Tibial nerve (tissue), 3 donors: Measurements from ENCODE around the genes RBM33 and LMBR1.

GRCh38 chr7:155381768-155382446, 76.0 kb upstream of the EN2 start:
- PRO-cap, result no peak
- RAMPAGE, long total RNA, 3 experiments, result no peak in any of the 3 experiments

DNA sequence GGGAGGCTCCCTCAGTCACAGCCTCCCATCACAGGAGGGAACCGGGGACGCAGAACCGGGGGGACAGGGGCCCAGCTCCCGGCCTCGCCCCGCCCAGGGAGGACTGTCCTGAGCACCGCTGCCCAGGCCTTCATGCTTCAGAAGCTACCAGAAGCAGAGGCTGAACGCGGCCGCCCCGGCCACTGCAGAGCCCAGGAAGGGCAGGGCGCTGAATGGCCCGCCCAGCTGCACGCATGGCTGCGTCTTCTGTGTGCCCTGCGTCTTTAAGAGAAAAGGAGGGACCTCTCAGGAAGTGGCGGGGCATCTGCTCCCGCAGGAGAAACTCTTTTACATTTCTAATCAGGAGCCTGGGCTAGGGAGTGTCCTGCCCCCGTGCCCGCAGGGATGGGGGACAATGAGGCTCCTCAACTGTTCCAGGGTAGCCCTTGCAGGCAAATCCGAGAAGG, 32.4 kb downstream of the EN2 start:
- PRO-cap, result no peak
- RAMPAGE, long total RNA, 3 experiments, result no peak in any of the 3 experiments

DNA sequence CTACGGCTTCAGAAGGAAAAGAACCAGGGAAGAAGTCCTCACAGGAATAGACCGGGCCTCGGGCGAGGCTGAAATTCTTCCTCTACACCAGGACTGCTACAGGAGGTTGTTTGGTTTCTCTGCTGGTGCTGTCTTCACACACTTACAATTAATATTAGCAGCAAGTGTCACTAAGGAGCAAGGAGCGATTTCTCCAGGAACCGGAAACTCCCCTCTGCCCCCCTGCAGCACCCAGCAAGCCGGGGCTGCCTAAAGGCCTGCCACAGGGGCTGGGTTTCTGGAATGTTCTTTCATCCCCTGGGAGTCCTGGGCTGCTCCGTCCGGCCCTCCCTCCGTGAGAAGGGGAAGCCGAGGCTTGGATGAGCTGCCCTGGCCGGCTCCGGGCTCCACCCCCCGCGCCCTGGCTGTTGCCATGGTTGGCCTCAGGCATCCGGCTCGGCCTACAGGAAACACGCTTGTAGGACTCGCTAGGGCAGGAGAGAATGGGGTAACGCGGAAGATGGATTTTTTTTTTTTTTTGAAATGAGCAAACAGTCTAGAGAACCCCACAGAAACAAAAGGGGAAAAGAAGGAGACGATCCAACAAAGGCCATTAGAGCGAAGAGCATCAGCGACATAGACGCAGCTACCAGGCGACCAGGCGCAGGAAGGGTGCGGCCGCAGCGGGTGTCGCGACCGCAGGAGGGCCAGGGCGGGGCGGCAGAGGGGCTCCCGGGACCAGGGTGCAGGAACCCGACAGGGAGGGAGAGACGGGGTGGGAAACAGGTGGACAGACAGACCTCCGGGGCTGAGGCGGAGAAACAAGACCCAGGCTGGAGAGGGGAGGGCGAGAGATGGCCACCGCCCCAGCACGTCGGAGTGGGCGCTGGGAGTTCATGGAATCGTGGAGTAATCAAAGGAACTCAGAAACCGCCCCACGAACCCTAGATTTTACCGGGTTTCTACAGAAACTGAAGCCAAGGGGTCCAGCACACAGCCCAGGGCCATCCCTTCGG, 33.1 kb downstream of the EN2 start:
- PRO-cap, result no peak
- RAMPAGE, long total RNA, 3 experiments, result no peak in any of the 3 experiments

DNA sequence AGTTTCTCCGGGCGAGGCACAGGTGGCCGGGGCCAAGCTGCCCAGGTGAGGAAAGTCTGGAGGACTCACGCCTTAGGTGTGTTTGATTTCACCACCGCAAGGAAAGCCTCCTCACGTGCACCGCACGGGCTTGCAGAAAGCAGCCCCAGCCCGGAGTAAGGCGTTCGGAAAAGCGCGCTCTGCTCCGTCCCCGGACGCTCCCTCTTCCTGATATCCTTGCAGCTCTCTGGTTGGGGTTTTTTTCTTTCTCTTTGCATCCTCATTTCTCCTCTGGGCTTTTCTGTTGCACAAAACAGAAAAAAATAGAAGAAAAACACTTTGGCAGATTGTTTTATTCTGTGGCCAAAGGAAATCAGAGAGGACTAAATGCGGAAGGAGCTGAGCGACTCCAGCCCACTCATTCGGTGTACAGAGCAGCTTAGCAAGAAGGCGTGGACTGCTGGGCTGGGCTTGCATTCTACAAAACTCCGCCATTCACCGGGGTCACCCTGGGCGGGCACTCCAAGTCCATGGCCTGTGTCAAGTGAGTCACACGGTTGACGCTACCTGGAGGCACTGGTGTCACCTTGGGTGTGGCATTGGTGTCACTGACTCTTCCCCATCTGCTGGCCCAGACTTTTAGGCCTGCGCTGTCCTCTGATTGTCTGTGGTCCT, 30.3 kb upstream of the CNPY1 start:
- PRO-cap, result no peak
- RAMPAGE, long total RNA, 3 experiments, result no peak in any of the 3 experiments

GRCh38 chr7:155643864-155644981, at the start of gene RBM33:
TSS of gene RBM33 (plus strand) at chr7:155644661.
- PRO-cap, result bidirectional peak, plus-strand start at chr7:155644708, minus-strand start at chr7:155644386
- RAMPAGE, long total RNA, 3 experiments, result start-site peak on the plus strand in 3 of 3 experiments, at chr7:155644646-155644836 at its widest, 66 to 1,171 reads per replicate; start-site peak on the minus strand in 3 of 3 experiments, at chr7:155644393-155644406 at its widest, 17 to 49 reads per replicate

DNA sequence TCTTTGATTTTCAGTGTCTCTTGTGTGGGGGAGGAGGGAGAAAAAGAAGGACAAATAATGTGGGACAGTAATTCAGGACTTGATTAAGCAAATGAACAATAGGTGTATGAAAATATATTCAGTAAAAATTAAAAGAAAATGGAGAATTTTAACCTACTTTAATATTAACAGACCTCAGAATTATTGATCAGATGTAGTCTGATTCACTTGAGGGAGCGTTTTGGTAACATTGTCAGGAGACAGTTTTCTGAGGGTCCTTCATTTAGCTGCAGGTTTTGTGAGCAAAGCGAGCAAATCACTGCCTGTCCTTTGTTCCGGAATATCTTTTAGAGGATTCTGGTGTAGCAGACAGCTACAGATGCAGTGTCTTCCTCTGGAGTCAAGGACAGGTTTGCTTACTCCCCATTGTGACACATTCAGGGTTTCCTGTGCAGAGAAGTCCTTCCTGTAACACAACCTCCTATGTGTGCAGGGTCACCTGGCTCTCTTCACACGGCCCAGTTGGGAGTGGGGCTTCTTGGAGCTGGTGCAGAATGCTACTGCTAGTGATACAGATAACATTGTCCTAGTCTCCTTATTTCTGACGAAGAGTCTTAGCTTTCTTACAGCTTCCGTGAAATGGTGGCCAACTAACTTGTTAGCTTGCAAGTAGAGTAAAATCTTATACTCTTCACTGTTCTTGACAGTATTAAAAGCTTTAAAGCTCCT, 47.8 kb downstream of the RBM33 start:
- PRO-cap, result no peak
- RAMPAGE, long total RNA, 3 experiments, result no peak in any of the 3 experiments

DNA sequence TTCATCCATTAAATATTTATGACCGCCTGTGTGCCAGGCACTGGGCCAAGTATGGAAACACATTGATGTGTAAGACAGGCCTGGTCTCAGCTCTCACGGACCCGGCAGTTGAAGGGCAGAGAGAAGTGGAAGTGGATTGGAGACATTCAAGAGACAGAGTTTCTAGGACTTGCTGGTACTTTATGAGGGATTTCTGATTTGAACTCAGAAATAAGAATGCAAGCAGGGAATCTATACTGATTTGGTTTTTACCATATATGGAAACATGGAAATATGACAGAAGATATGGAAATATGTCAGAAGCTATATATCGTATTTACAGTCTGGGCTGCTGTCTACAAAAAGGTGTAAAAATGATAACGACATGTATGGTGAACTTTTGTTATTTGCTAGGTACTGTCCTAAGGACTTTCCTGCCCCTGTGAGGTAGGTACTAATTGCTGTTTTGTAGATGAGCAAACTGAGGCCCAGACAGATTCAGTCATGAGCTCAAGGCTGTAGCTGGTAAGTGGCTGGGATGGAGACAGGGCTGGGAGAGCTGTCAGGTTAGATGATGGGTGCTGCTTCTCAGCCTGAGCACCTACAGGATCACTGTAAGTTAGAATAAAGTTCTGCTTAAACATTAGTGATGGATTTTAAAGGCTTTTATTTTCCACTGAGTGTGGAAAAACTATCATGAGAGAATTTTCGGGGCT, 82.0 kb downstream of the SHH start:
- PRO-cap, result no peak
- RAMPAGE, long total RNA, 3 experiments, result start-site peak on the plus strand in 1 of 3 experiments, centred at position 409 of the sequence, 7 reads per replicate

GRCh38 chr7:155917131-155917764, 105.0 kb upstream of the SHH start:
- PRO-cap, result no peak
- RAMPAGE, long total RNA, 3 experiments, result no peak in any of the 3 experiments

DNA sequence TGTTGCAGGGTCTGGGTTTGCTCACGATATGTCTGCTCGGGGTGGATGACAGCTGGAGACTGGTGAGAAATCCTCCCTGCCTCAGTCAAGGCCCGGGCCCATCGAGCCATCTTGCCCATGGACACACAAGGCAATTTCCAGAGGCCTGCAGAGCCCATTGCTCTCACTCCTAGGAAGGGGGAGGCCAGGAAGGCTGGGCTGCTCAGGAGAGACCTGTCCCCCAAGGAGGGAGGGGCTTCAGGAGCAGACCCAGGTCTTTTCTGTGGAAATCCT, 391.7 kb upstream of the SHH start:
- PRO-cap, result no peak
- RAMPAGE, long total RNA, 3 experiments, result no peak in any of the 3 experiments

DNA sequence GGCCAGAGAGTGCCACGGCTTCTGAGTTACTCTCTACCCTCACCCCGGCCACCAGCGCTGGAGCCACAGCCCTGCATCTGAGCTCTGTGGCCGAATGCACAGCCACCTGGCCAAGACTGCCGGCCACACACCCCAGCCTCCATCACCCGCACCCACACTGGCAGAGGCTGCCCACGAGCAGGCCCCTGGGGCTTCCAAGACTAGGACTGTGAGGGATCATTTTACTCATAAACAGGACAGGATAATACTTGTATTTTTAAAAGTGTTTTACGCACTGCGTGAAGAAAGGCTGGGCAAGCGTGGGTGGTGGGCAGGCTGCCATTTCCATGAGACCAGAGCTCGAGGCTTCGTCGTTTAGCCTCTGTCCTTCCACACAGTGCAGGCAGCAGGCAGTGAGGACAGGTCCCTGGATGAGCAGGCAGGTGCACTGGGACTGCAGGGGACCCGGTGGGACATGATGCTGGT, 35.6 kb upstream of the RNF32 start:
- PRO-cap, result no peak
- RAMPAGE, long total RNA, 3 experiments, result no peak in any of the 3 experiments

DNA sequence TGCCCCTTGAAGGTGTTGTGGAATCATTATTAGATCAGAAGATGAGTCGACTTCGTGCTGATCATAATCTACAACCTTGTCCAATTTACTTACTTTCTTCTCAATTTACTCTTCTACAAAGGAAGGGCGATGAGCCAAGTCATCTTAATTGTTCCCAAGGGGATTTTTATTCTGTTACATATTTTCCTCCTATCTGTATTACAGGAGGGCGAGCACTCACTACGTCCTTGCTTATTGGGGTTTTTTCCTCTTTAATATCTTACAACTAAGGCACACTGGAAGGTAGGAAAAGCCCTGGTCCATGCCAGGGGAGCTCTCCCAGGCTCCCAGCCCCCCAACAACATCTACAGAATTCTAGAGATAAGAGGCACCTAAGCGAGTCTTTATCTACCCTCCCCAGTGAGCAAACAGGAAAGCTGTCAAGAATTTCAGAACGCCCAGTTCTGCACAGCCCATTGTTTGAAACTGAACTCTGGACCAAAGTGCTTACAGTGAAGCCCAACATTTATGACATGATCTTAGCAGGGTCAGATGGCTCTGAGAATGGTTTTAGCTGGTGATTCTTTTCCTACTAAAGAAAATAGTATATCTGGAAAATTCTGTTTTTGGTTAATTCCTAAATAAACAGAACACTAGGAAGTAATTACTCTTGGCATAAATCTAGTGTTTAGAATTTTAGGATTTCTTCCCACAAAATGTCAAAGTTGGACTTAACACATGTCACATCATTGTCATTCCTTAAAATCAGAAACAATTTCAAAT, 31.6 kb upstream of the RNF32 start:
- PRO-cap, result no peak
- RAMPAGE, long total RNA, 3 experiments, result no peak in any of the 3 experiments

- PRO-cap, result no peak
- RAMPAGE, long total RNA, 3 experiments, result no peak in any of the 3 experiments
Observed at GRCh38 chr7:156617321-156617726, 23.2 kb upstream of the RNF32 start.

DNA sequence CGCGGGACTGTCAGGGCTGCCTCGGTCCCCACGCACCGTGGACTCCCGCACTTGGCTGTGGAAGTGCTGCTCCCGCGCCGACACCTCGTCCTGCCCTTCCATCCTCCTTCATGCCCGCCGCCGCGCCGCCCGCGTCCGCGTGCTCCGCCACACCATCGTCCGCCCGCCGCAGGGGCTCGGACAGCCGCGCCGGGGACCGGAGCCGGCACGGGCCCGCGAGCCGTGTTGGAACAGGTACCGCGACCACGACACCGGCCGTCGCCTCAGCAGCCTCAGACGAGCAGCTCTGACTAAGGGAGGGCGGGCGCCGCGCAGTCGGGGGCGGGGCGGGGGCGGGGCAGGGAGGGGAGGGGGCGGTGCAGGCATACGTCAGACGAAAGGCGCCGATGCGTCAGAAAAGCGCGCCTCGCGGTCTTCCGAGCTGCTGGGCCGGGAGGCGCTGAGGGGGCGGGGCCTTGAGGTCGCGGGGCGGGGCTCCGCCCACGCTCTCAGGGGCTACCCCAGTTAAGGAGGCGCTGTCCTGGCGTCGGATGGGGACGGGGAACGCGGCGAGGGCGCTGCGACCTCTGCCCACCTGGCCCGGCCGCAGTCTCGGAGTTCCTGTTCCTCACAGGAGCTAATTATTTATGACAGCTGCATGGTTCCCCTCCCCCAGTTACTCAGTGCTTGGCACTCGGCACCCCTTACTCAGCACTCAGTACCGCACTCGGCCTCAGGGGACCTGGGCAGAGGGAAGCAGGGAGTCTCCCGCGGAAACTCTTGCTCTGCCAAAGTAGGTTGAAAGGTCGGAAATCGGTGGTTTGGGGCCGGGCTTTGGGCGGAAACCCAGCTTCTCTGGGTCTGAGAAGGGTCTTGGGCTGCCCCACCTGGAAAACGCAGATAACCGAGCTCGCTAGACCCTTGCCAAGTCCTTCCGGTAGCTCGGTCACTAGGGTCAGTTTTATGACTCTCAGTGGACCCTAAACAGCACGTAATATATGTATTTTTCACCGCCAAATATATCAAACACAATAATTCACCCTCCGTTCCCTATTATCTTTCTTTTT, at the start of gene LMBR1:
Gene LMBR1, minus strand, starts transcription at position 292 of the 1,046 bp plus-strand sequence.
- PRO-cap, result bidirectional peak, plus-strand start at position 526 of the sequence, minus-strand start at position 278 of the sequence
- RAMPAGE, long total RNA, 3 experiments, result start-site peak on the minus strand in 1 of 3 experiments, centred at position 285 of the sequence, 15 reads per replicate

- PRO-cap, result no peak
- RAMPAGE, long total RNA, 3 experiments, result no peak in any of the 3 experiments
Observed at GRCh38 chr7:157008862-157009711, 1.4 kb downstream of the MNX1 start.

GRCh38 chr7:157039390-157039703, 28.9 kb upstream of the MNX1 start:
- PRO-cap, result no peak
- RAMPAGE, long total RNA, 3 experiments, result no peak in any of the 3 experiments

GRCh38 chr7:157276550-157277168, 60.1 kb upstream of the DNAJB6 start:
- PRO-cap, result no peak
- RAMPAGE, long total RNA, 3 experiments, result no peak in any of the 3 experiments

DNA sequence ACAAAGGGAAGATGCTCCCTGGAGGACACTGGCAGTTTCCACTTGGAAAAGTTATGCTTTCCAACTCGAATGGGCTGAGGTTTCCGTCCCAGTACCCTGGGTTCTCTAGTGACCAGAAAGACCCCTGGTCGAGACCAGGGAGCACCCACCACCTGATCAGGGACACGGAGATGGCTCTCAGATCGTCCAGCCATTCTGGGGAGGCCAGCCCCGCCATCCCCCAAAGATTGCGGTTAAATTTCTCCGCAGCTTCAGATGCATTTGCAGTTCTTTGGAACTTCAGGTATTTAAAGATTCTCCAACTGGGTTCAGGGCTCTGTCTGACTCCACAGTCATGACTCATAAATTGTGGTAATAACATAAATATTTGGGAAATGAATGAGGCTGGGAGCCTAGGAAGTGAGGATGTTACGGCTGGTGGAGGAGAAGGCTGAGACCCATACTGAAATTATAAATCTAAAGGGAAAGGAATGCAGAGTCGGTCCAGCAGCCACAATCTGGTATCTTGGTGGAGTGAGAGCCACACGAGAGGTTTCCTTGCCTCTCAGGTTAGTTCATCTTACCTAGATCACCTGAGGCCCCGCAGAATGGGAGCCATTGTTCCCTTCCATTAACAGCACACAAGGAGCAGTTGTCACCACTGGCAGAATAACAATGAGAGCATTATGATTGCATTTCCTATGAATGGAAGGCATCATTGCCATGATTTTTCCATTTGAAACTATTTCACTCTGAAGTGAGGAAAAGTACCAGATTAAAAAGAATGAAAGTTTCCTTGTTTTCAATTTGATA, 26.7 kb upstream of the DNAJB6 start:
- PRO-cap, result no peak
- RAMPAGE, long total RNA, 3 experiments, result no peak in any of the 3 experiments

GRCh38 chr7:157329115-157329734, 7.6 kb upstream of the DNAJB6 start:
- PRO-cap, result no peak
- RAMPAGE, long total RNA, 3 experiments, result no peak in any of the 3 experiments

- PRO-cap, result no peak
- RAMPAGE, long total RNA, 3 experiments, result no peak in any of the 3 experiments
Observed at GRCh38 chr7:157377265-157377602, 40.4 kb downstream of the DNAJB6 start.

DNA sequence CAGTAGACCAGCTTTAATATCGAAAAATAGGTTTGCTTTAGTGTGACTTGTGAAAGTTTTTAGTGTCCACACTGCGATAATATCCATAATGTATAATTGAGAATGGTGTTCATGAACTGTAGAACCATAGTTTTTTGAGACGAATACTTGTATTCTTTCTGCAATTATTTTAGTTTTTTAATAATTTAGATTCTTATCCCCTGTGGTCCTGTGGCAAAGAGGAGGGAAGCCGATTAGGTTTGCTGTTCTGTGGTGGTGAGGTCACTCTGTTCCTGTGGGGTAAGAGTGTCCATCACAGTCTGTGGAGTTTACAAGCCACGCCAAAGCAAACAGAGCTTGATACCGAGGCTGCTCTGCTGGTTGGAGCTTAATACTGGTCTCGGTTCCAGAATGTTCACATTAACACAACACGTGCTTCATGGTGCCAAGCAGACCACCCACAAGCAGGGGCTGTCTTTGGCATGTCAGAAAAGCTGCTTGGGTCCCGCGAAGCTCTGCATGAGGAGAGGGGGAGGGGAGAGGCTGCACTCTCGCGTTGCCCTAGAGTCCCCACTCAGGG, 47.4 kb downstream of the DNAJB6 start:
- PRO-cap, result no peak
- RAMPAGE, long total RNA, 3 experiments, result no peak in any of the 3 experiments